OCI-LY7 (cell line): ENCODE data around the gene PCTP.

- PRO-cap = no peak
- RAMPAGE, long total RNA = no peak
These were observed 16.4 kb downstream of the ANKRD40CL start for GRCh38 chr17:50750887-50751355.

DNA sequence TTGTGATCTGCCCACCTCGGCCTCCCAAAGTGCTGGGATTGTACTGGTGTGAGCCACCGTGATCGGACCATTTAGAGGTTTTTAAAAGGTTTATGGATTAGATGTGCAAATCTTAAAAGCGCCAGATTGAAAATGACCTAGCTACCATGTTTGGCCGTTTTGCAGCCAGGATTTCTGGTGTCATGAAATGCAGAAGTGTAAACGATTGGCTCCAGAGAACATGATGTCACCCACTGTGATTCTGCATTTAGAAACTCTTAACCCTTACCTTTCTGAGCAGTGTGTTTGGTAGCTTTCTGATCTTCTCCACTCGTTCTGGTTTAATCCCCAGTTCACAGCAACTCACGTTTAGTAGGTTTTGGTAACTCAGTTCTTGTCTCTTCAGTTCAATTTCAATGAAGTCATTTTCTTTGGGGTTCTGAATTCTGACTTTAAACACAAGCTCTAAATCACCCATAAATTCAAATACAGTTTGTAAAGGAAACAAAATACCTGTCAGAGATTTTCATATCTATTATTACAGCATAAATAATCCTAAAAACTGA, 4.1 kb downstream of the ANKRD40CL start:
- PRO-cap = no peak
- RAMPAGE, long total RNA = no peak

GRCh38 chr17:50831460-50831963, 3.9 kb upstream of the WFIKKN2 start:
- PRO-cap = no peak
- RAMPAGE, long total RNA = no peak

DNA sequence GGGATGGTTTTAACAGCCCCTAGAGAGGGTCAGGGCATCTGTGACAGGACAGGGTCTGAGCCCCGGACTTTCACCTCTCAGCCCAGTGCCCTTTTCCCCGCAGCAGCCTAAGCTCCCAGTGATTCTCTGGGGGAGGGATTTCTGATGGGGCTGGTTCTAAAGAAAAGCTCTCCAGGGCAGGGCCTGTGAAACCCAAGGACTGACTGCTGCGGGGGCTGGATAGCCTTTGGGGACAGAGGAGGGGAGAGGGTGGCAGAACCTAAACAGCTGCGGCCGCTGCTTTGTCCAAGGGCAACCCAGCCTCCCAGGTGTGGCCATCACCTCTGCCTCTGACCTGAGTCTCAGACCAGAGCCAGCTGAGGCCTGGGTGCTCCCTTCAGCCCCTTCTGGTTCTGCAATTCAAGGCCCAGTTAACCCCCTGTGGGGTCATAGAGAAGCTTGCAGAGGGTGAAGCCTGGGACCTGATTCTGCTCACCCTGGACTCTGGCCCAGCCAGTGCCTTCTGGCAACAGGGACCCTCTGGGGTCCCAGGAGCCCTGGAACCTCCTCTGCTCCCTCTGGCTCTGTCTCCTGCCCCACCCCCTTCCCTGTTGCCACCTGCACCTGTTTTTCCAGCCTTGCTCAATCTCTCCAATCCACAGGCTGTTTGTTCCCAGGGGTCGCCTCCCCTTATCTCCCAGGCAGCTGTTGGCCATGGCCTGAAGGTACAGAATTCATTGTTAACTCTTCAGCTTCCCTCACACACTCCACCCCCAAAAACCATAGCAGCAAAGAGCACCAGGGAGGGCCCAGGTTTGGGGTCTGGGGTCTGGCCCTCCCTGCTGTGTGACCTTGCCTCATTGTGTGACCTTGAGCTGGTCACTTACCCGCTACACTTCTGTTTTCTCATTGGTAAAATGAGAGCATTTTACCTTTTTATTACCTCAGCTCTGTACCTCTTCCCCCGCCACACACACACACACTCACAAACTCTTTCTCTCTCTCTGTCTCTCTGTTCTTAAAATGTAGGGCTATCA, 39.1 kb upstream of the TOB1 start:
- PRO-cap = no peak
- RAMPAGE, long total RNA = no peak

- PRO-cap = no peak
- RAMPAGE, long total RNA = no peak
These were observed 42.2 kb upstream of the TOB1 start for GRCh38 chr17:50908211-50908840.

- PRO-cap = no peak
- RAMPAGE, long total RNA = no peak
These were observed 90.6 kb upstream of the TOB1 start for GRCh38 chr17:50956816-50957153.

- PRO-cap = no peak
- RAMPAGE, long total RNA = no peak
These were observed 895 bp upstream of the NME2 start for GRCh38 chr17:51164920-51166111.

DNA sequence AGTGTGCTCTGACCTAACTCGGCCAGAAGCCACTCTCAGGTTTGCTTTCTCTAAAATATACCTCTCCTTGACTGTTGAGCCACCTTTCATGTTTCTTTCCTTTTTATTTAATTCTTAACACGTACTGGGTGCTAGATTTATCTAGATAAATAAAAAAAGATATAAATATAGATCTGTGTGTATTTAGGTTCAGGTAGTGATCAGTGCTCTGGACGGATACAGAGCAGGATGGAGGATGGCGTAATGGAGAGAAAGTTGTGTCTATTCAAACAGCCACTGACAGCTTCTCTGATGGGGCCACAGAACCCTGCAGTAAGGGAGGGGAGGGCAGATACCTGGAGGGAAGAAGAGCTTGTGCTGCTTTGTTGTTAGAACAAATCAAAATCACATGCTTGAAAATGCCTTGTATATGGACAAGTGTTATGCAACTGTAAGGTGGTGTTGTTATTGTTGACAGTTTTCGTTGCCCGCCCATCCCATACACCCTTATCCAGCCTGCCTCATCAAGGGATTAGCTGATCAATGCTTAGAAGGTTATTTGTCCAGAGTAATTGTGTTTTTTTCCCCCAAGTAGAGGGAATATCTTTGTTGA, 170.2 kb downstream of the UTP18 start:
- PRO-cap = no peak
- RAMPAGE, long total RNA = no peak

- PRO-cap = no peak
- RAMPAGE, long total RNA = no peak
These were observed 703.5 kb upstream of the CA10 start for GRCh38 chr17:52861950-52862395.

DNA sequence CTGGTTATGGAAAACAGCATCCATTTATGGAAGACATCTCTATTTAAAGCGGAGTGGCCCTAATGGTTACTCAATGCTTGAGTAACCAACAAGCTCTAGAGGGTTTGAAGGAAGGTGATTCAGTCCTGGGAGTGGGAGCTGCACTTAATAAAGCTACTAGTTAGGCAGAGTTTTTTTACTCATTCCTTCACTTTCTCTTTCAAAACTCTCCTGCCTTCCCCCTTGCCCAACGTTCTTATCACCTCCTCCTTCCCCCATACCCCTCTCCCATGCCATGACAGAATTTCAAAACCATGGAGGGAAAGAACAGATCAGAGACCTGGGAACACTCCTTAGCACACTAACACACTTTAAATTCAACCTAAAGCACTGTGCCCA, 4.9 kb downstream of the MMD start:
- PRO-cap = no peak
- RAMPAGE, long total RNA = no peak

DNA sequence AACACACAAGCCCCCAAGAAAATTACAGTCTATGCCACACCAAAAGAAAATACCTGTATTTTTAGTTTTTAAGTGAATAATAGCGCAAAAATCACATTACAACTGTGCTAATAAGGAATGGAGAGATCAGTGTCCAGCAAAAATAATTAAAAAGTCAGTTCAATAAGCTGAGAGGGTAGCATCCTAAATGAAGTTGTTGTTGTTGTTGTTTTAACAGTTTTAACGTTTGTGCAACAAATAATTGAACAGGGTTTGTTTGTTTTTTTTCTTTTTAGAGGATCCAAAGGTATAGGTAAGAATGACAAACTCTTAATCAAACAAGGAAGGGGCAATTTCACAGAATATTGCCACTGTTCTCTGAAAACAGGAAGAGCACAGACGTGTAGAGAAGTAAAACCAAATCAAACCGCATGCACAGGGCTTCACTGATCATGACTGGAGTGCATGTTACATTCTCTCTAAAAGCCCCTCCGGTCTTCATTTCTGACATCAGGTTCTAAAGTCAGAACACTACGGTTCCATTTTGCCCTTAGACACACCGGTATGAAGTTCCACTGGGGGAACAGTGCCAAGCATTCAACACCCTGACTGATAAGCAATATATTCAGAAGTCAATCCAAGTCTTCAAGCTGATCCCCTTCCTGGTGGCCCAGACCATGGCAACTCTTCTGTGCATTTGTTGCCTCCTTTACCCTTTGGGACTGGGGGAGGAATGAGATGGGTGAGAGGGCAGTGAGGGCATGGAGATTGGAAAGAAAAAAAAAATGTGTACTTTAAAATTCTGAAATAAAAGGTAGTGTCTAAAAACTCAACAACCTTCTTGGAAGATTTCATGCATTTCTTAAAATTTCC, 1.6 kb downstream of the MMD start:
- PRO-cap = unidirectional peak, plus-strand start at position 425 of the sequence
- RAMPAGE, long total RNA = no peak

GRCh38 chr17:55750618-55751862, at the start of gene PCTP:
Gene PCTP, plus strand, starts transcription at chr17:55751051.
- PRO-cap = bidirectional peak, plus-strand start at chr17:55751050, minus-strand start at chr17:55750857
- RAMPAGE, long total RNA = no peak

DNA sequence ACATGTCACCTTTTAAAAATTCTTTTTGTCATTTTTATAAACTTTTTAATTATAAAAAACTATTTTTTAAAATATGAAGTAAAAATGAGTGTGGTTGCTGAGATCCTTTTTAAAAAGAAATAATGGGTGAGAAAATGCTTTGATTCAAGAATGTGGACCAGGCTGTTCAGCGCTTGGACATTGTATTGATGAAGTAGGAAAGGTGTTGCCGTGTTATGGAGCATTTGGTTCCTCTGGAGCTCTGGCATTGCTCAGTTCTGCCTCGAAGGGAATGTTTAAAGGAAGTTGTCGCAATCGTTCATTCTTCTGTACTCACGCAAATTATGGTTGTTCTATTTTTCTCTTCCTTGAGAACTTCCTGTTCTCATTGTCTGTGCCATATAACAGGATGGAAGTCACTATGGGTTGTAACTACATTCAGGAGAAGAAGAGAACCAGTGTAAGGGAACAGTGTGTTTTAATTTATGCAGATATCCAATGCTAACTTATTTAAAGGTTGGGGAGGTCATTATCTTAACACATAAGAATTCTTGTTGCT, 12.9 kb downstream of the PCTP start:
- PRO-cap = no peak
- RAMPAGE, long total RNA = no peak

DNA sequence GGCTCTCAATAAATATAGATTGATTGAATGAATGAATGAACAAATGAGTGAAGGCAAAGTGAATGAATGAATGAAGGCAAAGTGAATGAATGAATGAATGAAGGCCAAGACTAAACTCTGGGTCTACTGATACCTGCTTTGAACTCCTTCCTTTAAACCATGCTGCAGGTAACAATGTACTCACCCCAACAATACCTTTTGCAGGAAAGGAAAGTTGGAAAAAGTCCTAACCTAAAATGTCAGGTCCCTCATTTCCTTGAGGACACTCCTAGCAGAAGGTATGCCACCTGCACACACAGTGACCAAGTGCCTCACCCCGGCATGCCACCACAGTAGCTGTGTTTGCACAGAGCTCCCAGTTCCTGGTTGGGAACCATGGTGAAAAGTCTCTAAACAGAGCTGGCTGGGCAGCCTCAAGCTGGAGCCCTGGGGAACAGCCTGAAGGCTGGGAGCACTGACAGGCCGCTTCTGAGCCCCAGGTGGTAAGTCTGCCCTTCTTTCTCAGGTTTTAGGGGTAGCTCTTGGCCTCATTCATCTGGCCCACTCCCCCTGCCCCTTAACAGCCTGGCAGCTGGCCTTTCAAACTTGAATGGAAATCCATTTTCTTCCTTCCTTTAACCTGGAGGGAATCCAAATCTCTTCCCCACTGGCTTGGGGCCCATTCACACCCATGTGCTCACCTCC, 42.6 kb upstream of the ANKFN1 start:
- PRO-cap = no peak
- RAMPAGE, long total RNA = no peak

GRCh38 chr17:56787021-56787639, 46.6 kb downstream of the C17orf67 start:
- PRO-cap = no peak
- RAMPAGE, long total RNA = no peak

DNA sequence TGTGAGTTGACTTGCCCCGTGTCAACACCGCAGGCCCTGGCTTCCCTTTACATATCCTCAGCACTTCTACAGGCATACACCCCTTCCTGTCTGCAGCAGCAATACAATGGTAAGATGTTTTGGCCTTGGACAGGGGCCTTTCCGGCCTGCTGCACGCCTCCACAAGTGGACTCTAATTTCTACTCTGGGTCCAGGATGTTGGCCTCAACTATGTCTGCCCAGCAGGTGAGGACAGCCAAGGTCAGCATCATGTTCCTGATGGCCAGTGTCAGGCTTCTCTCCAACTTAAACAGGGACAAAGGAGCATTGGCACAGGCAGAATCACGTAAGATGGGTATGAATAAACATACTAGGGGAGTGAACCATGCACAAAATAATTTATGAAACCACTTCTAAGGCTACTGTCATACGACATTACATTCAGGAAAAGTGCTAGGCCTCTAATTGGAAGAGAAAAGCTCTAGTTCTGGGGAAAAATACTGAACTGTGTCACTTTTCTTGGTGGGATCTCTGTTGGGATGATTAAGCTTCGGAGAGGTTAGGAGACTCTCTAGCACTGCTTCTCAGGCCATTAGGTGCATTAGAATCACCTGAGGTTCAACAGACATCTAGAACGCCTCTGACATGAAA, 10.9 kb downstream of the C17orf67 start:
- PRO-cap = no peak
- RAMPAGE, long total RNA = no peak

- PRO-cap = no peak
- RAMPAGE, long total RNA = no peak
These were observed 651 bp downstream of the DGKE start for GRCh38 chr17:56834308-56835296.

DNA sequence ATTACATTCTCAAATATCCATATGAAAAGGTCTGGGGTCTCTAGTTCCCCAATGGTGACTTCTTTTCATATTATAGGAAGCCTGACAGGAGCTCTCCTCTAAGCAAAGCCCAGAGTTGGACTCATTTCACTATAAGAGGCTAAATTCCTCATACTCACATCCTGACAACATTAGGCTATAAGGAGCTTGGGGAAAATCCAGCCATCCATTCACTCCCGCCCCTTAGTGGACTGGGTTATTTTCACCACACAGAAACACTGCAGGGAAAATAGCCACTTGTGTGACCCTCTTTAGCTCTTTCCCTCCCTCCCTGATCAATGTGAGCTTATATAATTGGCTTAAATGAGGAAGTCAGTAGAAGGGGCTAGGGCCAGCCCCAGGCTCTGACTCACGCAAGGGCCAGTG, 23.8 kb downstream of the TRIM25 start:
- PRO-cap = no peak
- RAMPAGE, long total RNA = no peak

DNA sequence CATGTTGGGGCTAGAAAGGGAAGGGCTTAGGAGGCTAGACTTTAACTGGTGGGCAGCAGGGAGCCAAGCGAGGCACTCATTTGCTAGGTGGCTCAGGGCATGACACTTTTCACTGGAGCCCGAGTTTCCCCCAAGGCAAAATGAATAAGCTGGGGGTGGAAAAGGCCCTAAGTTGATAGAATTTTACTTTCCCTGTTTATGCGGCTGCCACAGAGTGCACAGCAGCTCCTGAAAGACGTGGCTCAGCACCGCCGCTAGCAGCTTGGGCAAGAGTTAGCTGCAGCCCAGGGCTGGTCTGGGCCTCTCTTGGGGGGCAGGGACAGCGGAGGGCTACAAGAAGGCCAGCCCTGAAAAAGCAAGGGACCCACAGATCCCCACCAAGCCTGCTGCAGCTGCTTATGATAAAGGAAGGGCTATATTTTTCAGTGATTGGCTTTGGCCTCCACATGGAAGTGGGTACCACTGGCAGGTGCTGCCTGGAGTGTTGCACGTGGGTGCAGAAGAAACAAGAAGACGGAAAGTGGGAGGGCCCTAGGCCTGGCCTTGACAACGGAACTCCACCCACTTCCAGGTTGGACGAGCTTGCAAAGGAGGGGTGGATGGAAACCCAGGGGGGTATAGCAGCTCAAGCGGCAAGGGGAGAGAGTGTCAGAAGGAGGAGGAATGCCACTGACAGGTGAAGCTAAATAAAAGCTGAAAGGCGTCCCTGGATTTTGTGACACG, 20.5 kb downstream of the TRIM25 start:
- PRO-cap = no peak
- RAMPAGE, long total RNA = no peak

- PRO-cap = no peak
- RAMPAGE, long total RNA = no peak
These were observed 49.7 kb upstream of the AKAP1 start for GRCh38 chr17:57035371-57035815.